Melanocyte of skin (primary cell): ENCODE measurements around a stretch of chr11.

DNA sequence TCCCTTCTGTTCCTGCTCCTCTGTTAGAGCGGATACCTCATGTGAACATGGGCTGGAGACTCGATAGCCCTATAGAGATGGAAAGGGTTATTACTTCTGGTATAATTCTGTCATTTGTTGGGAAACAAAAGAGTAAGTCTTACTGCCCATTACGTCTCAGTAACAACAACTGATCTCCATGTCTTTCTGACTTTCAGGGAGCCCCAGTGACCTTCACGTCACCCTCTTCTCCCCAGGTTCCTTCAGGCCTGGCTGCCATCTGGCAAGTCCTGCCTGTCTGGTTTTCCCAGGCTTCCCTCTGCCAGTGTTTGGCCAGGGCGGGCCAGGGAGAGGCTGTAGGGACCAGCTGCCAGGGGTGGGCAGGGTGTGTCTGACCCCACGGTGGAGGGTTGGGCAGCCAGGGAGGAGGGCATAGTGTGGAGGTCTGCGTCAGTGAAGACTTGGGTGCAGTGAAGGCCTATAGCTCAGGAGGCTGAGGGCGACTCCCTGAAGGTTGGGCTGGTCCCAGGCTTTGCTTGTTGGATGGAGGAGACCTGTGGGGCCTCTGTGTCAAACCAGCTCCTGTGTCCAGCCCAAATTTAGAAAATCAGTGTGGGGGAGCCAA is 11.9 kb upstream of the MRGPRX2 start:
- CAGE, long polyA plus RNA, 2 experiments = no peak in any of the 2 experiments

DNA sequence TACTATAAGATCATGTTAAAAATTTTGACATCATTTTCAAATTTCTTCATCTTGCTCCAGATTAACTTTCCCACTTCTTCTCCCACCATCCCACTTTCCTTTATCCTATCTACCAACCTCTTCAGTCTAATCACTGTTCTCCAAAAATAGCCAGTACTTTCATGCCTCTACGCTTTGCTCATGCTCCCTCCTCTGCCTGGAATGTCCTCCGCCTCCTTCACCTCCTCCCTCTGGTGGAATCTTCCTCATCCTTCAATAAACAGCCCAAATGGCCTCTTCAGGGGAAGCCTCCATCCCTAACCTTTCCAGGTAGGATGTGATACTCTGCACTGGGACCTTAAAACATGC is 7.8 kb upstream of the CSRP3 start:
- CAGE, long polyA plus RNA, 2 experiments = no peak in any of the 2 experiments

GRCh38 chr11:19346129-19346801 is 105.5 kb upstream of the E2F8 start:
- CAGE, long polyA plus RNA, 2 experiments = no peak in any of the 2 experiments

GRCh38 chr11:19723548-19724290 is 11.1 kb downstream of the NAV2 start:
- CAGE, long polyA plus RNA, 2 experiments = no peak in any of the 2 experiments

DNA sequence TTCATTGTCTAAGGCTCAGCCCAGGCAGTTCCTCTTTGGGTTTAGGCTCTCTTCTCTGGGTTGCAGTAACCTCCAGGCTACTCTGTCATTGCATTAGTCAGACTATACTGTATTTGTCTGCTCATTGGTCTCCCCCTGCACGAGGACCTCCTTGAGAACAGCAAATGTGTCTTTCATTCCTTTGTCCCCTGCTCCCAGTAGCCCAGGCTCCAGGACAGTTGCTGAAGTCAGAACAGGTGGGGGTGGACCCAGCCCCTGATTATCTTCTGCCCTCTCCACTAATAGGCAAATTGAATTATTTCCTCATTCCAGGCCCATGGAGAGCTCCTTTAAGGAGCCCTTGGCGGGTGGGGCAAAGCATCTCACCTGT is 40.8 kb downstream of the NAV2 start:
- CAGE, long polyA plus RNA, 2 experiments = no peak in any of the 2 experiments

DNA sequence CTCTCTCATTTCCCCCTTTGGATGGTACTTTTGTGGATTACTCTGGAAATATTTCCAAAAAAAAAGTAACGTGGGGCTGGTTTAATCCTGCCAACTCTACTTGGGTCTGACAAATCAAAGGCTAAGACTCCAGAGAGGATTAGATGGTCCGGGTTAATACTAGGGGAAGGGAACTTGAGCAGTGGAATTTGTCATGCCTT is 120.2 kb downstream of the NAV2 start:
- CAGE, long polyA plus RNA, 2 experiments = no peak in any of the 2 experiments

GRCh38 chr11:19836804-19837718 is 124.4 kb downstream of the NAV2 start:
- CAGE, long polyA plus RNA, 2 experiments = no peak in any of the 2 experiments

DNA sequence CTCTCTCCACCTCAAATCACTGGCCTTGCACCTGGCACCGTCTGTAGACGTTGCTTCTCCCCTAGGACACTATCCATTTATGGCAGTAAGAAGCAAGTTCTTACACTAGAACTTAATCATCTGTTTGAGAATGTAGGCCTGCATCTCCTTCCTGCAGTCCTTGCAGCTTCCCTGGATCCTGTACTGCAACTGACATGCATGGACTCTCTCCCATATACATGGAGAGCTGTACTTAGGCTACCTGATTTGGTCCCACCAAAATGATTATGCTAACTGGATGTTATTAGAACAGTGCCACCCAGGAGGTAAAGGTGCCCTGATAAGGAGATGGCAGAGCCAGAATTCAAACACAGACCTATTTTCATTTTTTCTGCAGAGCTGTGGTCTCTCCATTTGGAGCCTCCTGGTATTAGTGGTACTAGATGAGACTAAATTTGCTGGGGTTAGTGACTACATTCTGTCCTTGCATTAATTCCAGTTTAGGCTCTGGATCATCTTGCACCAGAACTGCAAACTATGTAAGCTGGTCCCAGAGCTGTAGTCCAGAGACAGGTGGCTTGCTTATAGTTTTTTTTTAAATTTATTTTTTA is 134.5 kb downstream of the DBX1 start:
- CAGE, long polyA plus RNA, 2 experiments = no peak in any of the 2 experiments

DNA sequence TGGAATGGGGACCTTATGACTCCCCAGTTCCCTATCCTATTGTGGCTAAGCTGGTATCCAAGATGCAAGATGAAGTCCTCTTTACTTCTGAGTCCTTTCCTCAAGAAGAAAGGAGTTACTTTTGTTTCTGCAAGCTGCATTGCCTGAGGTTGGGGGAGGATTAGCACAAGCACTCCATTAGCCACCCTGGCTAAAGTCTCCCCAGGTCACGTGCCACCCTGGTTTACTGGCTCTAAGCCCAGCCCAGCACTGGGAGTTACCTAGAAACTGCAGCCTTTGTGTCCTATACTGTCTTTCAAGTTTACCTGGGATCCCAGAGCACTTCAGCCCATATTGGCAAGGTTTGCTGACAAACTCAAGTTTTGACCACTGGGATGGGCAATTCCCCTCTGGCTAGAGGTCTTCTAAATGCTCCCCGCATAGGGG is 78.4 kb upstream of the DBX1 start:
- CAGE, long polyA plus RNA, 2 experiments = no peak in any of the 2 experiments

DNA sequence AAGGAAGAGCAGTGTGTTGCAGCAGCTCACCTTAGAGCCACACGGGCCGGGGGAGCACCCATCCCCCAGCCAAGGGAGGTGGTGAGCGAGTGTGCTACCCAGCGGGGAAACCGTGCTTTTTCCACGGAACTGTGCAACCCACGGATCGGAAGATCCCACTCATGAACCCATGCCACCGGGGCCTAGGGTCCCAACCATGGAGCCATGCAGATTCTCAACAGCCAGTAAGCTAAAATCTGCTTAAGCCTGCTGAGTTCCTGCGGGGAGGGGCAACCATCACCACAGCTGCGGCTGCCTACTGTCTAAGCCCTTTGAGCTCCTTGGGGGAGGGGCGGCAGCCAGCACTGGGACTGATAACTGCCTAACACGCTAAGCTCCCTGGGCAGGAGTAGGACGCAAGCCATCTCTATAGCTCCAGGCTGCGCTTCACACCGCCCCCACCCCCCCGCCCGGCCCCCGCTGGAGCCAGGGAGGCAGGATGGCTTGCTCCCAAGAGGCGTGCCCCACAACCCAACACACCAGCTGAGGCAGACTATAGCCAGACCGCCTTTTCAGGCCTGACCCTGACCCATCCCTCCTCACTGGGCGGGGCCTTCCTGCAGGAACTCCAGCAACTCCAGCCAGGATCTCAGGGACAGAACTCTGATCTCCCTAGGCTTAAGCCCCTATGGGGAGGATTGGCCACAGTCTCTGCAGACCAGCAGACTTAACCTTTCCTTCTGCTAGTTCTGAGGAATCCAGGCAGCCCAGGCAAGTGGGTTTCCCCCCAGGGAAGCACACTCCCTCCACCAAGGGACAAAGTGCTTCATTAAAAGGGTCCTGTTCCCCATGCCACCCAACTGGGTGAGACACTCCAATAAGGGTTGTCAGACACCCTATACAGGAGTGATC is 20.7 kb upstream of the HTATIP2 start:
- CAGE, long polyA plus RNA, 2 experiments = no peak in any of the 2 experiments

GRCh38 chr11:20501865-20502359 is 97.5 kb upstream of the SLC6A5 start:
- CAGE, long polyA plus RNA, 2 experiments = no peak in any of the 2 experiments

GRCh38 chr11:22193525-22194162 is 759 bp downstream of the ANO5 start:
- CAGE, long polyA plus RNA, 2 experiments = no peak in any of the 2 experiments

GRCh38 chr11:22528421-22529319 is 97.0 kb downstream of the FANCF start:
- CAGE, long polyA plus RNA, 2 experiments = no peak in any of the 2 experiments

DNA sequence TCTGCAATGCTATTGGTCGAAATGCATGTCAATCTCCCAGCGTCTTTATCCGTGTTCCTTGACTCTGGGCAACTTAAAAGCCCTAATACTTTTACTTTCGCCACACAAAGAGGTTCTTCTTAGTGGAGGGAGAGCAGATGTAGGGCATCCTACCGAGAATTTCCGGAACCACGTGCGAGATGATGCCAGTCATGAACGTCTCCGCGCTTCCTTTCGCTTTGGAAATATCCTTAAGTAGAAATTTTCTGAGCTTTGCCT is 206 bp upstream of the FANCF start:
- CAGE, long polyA plus RNA, 2 experiments = no peak in any of the 2 experiments

DNA sequence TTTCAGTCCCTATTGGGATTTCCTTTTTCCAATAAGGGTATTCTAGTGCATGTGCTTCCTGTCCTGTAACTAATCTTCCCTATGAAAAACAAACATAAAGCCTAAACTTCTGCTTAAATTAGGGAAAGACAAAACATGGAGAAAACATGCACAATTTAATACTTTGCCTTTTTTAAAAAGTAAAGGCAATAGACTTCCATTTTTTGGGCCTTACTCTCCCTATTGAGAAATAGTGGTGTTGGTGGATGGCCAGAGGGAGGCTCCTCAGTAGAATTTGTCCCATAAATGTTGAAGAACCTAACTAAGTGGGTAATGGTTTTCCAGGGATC is 152.1 kb downstream of the LUZP2 start:
- CAGE, long polyA plus RNA, 2 experiments = no peak in any of the 2 experiments

- CAGE, long polyA plus RNA, 2 experiments = no peak in any of the 2 experiments
These were observed 17.9 kb downstream of the ANO3 start for GRCh38 chr11:26349899-26350229.

GRCh38 chr11:26996337-26996992 is 2.6 kb downstream of the FIBIN start:
- CAGE, long polyA plus RNA, 2 experiments = no peak in any of the 2 experiments

- CAGE, long polyA plus RNA, 2 experiments = no peak in any of the 2 experiments
These were observed 728 bp downstream of the BBOX1 start for GRCh38 chr11:27041163-27041922.

DNA sequence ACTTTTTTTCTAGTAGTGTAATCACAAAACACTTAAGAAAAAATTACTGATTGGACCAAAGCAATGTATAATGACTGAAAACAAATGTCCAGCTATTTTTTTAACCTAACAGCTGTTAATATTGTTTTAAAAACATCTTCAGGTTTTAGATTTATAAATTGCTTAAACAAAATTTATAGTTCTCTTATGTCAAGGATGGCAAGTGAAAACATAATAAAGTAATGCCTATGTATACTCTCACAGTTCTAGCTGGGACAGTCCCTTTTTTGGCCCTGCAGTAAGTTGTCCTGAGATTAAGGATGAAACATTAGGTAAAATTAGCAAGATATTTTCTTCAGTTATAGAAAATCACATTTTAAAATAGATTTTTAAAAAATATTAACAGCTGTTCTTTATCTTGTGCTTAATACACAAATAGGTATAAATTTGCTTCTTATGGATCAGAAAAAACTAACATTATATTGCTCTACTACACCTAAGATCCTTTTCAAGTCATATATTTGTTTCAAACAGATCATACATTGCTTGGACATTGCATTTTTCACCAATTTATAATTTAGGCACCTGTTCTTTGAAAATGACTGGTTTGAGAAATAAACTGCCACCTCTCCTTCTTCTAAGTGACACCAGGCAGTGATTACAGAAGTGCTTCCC is 4.2 kb upstream of the CCDC34 start:
- CAGE, long polyA plus RNA, 2 experiments = no peak in any of the 2 experiments

GRCh38 chr11:27402759-27403217 is 39.8 kb upstream of the CCDC34 start:
- CAGE, long polyA plus RNA, 2 experiments = no peak in any of the 2 experiments